Cardiac ventricle fibroblast (primary cell): ENCODE data around the genes ZNF626, ZNF493, ZNF723 and UQCRFS1.

DNA sequence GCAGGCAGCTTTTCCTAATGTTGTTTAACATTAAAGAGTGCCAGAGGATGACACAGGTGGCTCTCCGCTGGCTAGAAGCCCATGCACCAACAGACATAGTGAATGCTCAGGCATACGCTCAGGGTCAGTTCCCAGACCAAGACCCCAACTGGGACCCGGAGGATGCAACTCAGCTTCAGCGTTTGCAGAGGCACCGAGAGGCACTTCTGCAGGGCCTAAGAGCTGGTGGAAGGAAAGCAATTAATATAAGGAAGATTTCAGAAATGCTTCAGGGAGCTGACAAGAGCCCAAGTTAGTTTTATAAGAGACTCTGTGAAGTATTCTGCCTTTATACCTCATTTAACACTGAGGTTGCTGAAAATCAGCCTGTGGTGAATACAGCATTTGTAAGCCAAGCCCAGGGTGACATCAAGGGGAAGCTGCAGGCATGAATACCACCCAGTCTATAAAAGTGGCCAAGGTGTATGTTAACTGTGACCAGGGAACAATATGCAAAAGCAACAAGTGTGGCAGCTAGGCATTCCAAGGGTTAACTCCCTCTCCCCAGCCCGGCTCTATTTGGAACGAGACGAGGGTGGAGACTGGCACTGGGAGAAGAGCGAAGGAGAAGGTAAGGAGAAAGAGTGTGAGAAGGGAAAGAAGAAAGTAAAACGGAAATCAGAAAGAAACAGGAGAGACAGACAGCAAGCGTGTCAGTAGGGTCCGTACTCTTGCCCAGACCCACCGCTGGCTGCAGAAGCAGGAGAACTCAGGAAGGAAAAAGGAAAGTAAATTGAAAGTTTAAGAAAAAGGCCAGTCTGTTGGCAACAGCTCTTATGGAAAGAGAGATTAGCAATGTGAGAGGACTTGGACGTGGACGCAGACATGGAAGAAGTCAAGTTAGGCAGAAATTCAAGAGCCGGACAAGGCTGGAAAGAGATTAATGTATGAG, 47.8 kb downstream of the ZNF626 start:
- RAMPAGE, long total RNA = no peak

- RAMPAGE, long total RNA = no peak
These were observed 909 bp downstream of the ZNF626 start for GRCh38 chr19:20660394-20660930.

DNA sequence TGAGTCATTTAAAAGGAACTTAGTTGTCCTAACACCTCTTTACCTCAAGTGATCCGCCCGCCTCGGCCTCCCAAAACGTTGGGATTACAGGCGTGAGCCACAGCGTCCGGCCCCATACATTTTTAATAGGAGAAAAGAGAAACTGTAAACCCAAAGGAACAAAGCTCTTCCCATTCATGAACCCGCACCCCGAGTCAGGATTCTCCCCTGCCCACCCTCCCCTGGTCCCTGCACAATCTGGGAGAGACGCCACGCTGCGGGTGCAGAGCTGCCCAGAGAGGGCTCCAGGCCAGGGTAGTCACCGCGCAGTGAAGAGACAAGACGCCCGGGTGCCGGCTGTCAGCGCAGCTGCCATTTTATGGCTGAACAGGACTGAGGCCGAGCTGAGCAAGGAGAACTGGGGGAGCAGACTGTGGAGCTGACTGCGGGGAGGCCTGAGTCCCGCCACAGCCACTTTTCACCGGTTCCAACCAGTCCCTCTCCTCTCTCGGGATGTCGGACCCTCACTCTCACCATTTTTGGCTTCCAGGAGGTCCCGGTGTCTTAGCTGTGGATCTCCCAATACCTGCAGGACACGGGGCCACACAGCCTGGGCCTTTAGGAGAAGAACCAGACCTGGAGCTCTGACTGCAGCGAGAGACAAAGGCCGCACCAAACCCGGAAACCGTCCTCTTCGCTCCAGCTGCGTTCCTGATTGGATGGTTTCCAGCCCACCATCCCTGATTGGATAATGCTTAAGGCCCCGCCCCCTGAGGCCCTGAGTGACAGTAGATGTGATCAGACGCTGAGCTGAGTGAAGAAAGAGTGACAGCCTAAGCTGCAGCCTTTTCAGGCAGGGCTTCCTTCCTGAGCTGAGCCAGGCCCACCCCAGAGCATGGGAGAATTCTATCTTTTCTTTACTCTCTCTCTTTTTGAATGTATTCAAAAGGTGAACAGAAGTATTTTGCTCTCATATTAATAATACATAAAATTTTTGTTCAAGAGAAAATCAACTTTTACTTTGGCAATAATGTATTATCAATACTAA, at the start of gene ZNF626:
Gene ZNF626, minus strand, starts transcription at position 641 of the 1,027 bp plus-strand sequence.
- RAMPAGE, long total RNA = start-site peak on the minus strand centred at position 628 of the sequence, 64 bp wide, 157 and 9 reads in 2 replicates

DNA sequence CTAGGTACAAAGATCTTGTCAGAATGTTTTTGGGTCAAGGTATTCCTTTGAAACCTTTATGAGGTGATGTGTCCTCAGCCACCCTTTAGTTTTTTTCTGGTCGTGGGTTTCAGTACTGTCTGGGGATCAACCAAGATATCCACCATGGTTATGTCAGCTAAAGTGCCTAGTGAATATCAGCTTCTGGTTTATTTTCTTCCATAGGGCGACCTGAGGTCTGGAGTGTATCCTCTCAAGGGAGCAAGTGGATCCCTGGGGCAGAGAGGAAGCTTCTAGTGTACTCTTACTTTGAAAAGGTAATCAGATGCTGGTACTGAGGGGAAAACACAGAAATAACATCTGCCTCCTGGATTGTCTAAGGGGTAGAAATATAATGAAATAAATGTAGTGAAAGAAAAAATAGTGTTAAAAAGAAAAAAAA, 1.8 kb downstream of the ZNF714 start:
- RAMPAGE, long total RNA = no peak

GRCh38 chr19:21396834-21397998, at the start of gene ZNF493:
Gene ZNF493, plus strand, starts transcription at chr19:21397133.
- RAMPAGE, long total RNA = no peak

GRCh38 chr19:21584482-21585001, 79.1 kb downstream of the ZNF429 start:
- RAMPAGE, long total RNA = no peak

- RAMPAGE, long total RNA = no peak
These were observed at the start of gene ZNF723 for GRCh38 chr19:22831908-22832682. Gene ZNF723, plus strand, starts transcription at chr19:22832291.

DNA sequence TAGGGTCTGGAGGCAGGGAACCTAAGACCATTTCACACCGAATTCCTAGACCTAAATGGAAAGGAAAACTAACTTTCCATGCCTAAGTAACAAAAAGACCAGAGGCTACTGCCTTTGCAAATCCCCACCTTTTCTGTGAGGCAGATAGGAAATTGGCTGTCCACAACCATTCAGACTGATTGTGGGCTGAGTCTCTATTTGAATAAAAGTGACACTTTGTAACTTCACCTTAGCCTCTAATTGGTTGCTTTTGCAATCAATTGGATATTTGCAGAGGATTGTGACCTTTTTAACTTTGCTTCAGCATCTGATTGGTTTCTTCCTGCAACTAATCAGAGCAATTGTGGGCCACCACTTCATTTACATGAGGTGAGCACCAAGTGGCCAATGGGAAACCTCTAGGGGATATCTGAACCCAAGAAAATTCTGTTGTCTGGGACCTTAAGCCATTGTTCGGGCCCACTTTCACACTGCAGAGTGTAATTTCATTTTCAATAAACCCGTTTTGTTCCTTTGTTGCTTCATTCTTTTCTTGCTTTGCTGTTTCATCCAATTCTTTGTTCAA, 20.9 kb downstream of the ZNF675 start:
- RAMPAGE, long total RNA = no peak

DNA sequence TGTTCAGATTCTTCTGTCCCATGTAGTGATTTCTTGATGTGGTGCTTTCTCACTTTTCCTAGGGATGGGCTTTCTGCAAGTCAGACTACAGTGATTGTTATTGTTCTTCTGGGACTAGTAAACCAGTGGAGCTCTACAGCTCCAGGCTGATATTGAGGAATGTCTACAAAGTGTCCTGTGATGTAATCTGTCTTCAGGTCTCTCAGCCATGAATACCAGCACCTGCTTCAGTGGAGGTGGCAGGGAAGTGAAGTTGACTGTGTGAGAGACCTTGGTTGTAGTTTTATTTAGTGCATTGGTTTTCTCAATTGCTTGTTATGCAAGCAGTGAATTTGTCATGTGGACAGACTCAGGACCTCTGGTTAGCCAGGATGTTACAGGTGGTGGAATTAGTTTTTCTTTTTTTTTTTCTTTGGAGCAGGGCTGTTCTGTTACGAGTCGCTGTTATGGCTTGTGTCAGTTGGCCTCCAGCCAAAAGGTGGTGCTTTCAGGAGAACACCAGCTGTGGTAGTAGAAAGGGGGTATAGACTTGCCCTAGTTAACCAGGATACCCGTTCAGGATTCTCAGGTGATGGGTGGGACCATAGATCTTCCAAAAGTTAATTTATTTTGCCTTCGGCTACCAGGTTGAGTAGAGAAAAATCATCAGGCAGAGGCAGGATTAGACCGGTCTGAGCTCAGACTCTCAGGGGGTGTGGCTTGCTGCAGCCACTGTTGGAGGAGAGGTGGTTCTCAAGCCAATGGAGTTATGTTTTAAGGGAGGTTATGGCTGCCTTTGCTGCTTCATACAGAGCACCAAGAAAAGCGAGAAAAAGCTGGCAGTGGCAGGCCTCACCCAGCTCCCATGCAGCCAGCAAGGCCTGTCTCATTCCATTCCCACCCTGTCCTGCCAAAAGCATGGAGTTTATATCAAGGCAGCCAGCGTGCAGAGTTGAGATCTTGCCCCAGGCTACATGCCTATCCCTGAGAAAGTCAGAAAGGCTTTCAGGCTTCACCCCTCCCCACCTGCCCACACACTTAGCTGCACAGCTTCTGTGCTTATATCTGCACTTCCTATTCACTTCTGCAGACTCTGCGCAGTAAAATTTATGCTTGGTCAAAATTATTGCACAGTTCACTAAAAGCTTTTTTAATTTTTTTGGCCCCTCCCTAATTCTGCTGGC, 12.1 kb upstream of the ZNF675 start:
- RAMPAGE, long total RNA = no peak

DNA sequence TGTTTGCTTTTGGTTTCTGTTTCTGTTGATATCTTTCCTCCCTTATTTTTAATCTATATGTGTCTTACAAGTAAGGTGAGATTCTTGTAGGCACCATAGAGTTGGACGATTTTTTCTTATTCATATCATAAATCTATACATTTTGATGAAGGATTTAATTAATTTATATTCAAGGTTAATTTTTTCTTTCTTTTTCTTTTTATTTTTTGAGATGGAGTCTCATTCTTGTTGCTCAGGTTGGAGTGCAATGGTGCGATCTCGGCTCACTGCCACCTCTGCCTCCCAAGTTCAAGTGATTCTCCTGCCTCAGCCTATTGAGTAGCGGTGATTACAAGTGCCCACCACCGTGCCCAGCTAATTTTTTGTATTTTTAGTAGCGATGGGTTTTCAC, 57.6 kb downstream of the ZNF254 start:
- RAMPAGE, long total RNA = no peak

GRCh38 chr19:27776597-27777356, 1436.2 kb downstream of the UQCRFS1 start:
- RAMPAGE, long total RNA = no peak

- RAMPAGE, long total RNA = no peak
These were observed 1418.6 kb downstream of the UQCRFS1 start for GRCh38 chr19:27794178-27794879.

DNA sequence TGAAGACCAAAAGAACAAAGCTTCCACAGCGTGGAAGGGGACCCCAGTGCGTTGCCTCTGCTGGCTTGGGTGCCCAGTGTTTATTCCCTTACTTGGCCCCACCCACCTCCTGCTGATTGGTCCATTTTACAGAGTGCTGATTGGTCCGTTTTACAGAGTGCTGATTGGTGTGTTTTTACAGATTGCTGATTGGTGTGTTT, 1204.5 kb downstream of the UQCRFS1 start:
- RAMPAGE, long total RNA = no peak

DNA sequence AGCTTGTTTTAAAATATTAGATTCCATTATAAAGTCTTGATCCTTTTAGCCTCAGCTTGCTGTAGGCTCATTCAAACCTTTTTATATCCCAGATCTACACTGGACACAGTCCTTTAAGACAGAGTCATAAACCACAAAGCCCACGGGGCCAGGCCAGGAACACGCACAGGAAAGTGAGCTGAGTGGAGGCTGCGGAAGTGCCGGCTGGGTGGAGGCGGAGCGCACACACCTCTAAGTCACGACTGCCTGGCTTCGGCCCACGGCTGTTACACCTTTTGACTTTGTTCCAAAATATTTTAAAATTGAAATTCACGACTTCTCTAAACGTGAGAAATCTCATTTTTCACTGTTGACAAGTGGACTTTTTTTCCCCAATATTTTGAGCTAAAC, 743.8 kb downstream of the UQCRFS1 start:
- RAMPAGE, long total RNA = no peak

DNA sequence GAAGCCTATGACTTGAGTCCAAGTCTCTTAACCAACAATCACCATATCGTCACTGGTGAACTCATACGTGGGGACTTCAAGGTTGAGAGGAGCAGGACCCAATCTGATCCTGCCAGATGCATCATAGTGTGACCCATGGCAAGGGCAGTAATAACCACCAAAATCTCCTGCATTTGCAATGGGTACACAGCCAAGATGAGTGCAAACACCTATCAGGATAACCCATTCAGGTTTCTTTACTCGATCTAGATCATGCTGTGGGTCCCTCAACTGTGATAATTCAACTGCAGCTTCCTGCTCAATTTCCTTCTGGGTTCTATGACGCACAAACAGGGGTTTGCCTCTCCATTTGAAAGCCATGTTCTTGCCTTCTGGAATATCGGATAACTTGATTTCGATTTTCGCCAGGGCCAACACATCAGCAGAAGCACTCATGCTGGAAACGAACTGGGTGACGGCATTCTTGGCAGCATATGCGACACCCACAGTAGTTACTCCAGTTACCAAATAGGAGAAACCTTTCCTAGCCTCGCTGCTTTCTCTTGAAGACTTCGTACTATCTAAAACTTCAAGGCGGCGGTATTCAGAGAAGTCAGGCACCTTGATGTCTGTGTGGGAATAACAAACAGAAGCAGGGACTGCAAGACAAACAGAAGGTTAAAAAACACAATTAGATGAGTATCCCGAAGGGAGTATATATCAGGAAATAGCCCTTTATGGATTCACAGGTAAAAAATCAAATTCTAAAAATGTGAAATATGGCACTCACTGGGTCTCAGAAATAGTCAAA, 5.2 kb downstream of the UQCRFS1 start:
- RAMPAGE, long total RNA = no peak

GRCh38 chr19:29212890-29213431, at the start of gene UQCRFS1:
Gene UQCRFS1, minus strand, starts transcription at chr19:29213151.
- RAMPAGE, long total RNA = no peak

GRCh38 chr19:29678289-29679224, 13.3 kb downstream of the PLEKHF1 start:
- RAMPAGE, long total RNA = no peak

GRCh38 chr19:29706378-29707218, 8.5 kb downstream of the C19orf12 start:
- RAMPAGE, long total RNA = no peak

- RAMPAGE, long total RNA = no peak
These were observed 9.1 kb upstream of the C19orf12 start for GRCh38 chr19:29723916-29724750.

DNA sequence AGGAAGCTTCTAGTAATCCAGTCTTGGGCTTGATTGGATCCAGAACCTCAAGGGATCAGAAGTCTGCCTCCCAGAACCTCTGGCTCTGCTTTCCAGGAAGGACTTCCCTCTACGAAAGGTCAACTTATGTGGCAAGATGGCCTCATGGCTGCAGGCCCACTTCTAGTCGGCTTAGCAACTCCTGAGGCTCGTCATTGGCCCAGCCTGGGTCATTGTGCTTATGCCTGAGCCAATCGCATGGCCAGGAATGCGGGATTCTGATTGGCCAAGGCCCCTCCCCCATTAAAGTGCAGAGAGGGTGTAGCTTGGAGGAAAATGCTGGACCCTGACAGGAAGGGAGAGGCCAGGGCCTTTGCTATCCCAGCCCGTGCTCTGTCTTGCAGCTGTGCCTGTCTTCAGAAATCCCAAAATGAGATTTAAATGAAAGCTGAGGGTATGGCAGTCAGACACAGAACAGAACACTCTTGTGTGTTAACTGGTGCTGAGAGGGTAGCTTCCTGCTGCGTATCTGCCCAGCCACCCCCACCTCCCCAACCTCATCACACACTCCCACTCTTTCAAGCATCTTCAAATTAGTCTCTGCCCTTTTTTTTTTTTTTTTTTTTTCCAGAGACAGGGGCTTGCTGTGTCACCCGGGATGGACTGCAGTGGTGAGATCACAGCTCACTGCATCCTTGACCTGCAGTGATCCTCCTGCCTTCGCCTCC, 5.5 kb upstream of the CCNE1 start:
- RAMPAGE, long total RNA = no peak